Metastatic Breast Carcinoma in the Brain (tissue), 10 donors: ENCODE measurements around a stretch of chr7.

GRCh38 chr7:92042973-92043450 lies 91.3 kb downstream of the CYP51A1 start:
- PRO-cap, 10 experiments: no peak in any of the 10 experiments

DNA sequence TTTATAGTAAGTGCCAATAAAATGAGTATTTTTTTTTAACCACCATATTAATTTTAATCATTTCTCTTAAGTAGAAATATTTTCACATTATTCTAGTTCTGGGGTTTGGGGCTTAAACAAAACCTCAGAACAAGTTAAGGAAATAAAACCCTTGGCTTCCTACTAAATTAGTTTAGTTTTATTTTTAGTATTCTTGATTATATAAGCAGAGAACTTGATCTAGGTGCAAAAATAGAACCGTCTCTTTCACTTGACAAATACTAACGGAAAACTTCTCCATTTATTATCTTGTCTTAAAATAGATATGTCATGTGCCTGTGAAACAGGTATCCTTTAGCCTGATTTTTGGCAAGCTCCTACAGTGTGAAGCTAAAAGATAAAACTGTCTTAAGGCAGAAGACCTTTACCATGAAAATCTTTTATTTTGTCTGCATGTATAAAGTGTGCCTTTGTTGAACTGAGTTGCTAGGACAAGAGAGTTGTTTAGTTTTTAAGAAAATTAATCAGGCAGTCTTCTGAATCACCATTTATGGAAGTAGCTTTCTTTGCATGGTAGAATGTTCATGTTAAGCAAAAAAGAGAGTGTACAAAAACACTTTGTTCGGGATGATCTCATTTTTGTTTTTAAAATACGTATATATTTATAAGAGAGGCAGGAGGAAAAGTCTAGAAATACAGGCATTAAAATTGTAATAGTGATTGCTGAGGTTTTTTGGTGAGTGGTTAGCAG lies 90.6 kb downstream of the CYP51A1 start:
- PRO-cap, 10 experiments: no peak in any of the 10 experiments

DNA sequence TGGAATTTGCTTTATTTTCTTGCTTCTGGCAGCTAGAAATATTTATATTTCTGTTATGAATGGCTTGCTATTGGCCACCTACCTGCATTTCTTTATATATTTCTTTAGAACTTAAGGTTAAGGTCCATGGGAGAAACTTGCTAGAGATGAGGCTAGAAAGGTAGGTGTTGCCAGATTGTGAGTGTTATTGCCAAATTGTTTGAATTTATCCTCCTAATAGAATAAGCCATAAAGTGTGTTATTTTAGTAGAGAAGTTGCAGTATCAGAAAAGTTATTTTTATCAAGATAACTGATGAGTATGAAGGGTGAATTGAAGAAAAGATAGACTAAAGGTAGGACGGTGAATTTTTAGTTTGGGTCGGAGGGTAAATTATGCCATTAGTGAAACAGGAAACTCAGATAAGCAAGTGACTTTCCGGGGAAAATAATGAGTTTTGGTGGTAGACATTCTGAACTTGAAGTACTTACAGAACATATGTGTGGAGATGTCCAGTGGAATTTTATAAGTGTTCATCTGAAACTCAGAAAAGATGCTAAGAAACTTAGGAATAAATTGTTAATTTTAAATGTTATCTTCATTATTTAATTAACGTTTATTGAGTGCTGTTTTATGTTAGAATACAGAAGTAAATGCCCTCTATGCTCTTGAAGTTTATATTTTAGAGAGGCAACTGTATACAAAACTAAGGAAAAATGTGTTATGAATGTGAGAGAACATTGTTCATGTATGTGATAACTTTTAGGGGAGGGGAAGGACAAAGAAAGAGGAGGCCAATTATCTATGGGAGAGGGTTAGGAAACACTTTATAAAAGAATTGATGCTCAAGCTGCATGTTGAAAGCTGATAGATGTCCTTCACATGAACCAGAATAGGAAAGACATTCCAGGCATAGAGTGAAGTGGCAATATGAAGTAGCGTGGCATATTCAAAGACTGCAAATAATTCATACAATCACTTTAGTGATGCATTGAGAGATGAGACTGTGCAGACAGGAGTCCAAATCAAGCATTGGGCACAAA lies 82.5 kb upstream of the GATAD1 start:
- PRO-cap, 10 experiments: no peak in any of the 10 experiments

DNA sequence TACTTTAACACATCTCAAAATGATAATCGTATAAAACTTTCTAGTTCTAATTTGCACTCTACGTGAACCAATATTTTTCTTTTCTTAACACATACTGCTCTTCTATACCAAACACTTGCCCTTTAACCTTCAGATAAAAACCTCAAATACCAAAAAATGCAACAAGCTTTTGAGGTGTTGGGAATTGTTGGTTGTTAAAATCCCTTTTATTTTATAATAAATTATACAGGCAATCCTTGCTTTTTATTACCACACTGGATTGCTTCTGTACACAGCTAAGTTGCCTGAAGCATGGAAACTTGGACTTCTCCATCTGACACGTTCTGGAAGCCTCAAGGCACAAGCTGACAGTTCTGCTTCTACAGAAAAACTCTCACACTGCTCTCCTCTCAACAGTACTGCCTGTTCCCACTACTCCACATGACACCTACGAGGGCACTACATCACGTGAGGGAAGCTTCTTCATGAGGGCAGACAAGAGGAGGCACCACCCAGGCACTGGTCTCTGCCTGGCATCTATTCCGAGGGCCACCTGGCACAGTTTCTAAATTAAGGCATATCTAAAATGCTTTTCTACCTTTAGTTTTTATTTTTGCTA lies 16.7 kb upstream of the FAM133B start:
- PRO-cap, 10 experiments: no peak in any of the 10 experiments

DNA sequence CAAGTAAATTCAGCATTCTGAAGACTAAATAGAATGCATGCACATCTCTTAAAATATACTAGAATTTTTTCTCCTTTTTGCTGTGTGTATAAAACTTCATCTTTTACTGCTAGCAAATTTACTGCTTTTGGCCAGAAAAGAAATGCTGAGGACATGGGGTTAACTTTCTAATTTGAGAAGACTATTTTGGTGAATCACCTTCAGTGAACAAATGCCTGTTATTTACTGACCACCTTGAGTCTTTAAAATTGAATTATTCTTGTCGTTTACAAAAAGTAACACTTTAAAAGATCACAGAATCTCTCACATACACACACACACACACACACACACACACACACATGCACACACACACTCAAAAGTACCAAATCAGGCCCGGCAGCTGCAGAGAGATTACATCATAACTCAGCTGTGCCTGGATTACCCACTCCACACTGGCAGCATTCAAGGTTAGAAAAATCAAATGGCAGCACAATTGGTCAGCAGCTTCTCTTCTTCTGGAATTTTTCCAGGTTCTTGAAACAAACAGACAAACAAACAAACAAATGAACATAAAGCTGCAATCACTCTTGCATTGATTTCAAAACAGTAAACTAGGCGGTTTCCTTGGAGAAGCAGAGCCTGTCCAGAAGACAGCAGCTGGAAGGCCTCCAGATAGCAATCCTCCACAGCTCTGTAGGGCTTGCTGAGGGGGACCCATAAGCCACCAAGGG lies 24.4 kb upstream of the FAM133B start:
- PRO-cap, 10 experiments: no peak in any of the 10 experiments

GRCh38 chr7:92695112-92696521 lies 105.4 kb upstream of the FAM133B start:
- PRO-cap, 10 experiments: no peak in any of the 10 experiments

GRCh38 chr7:92768547-92769442 lies 67.6 kb downstream of the CDK6 start:
- PRO-cap, 10 experiments: peak in 1 of 10 experiments; most common minus-strand start chr7:92768970 (in 1)

GRCh38 chr7:93232731-93233105 lies 552 bp downstream of the VPS50 start:
- PRO-cap, 10 experiments: peak in 1 of 10 experiments; most common minus-strand start chr7:93232831 (in 1)

- PRO-cap, 10 experiments: no peak in any of the 10 experiments
Observed at GRCh38 chr7:93921256-93921550, 332 bp upstream of the GNG11 start.

DNA sequence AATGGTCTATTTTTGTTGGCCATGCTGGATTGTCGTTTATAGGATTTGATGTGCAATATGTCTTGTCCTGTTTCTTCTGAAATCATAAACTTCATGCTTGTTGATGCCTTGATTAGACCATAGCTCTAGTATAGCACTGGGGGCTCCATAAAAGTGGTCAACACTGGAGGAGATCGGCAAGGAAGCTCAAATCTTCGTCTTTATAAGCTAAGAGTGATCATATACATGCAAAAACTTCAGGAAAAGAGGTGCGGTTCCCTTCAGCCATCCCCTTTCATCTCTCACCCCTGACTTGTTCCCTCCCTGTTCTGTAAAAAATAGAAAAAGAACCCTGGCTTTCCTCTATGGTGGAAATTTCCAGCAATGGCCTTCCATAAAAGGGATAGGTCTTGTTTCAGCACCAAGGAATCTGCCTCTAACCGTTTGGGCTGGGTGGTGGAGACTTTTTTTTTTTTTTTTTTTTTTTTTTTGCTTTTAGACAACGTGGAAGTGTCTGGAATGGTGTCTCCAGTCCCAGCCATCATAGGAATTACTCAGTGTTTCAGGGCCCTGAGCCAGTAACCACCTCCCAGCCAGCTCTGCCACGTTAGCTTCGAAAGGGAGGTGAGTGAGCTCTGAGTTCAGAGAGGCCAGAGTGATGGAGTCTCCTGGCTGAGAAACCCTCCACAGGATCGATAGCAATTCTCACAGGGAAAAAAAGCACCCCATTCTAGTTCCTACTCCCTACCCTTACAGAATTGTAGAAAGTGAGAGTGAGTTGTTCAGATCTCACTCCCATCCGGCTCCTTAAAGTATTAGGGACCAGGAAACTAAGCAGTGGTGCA lies 97.4 kb upstream of the COL1A2 start:
- PRO-cap, 10 experiments: no peak in any of the 10 experiments

GRCh38 chr7:94420499-94420756 lies 25.7 kb downstream of the COL1A2 start:
- PRO-cap, 10 experiments: no peak in any of the 10 experiments

GRCh38 chr7:94426848-94428050 lies 32.6 kb downstream of the COL1A2 start:
- PRO-cap, 10 experiments: no peak in any of the 10 experiments

DNA sequence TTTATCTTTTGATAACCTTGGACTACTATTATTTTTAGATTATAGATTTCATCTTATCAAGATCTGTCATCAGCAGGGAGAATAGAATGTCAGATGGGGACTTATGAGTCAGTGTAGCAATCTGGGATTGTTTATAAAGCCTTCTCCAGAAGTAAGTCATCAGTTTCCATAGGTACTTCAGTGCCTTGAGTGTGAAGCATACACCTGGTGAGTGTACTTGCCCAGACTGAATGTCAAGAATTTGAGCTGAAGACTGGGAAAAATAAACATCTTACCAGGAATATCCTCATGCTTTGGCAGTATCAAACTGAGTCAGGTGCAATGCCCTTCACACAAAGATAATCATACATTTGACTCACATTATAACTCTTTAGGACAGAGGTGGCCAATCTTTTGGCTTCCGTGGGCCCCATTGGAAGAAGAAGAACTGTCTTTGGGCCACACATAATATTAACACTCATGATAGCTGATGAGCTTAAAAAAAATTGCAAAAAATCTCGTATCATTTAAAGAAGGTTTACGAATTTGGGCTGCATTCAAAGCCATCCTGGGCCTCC lies 2.2 kb downstream of the CASD1 start:
- PRO-cap, 10 experiments: peak in 1 of 10 experiments; most common plus-strand start position 305 of the sequence (in 1); most common minus-strand start position 235 of the sequence (in 1)

- PRO-cap, 10 experiments: no peak in any of the 10 experiments
Observed at GRCh38 chr7:94654858-94655435, 986 bp downstream of the SGCE start.

GRCh38 chr7:94927646-94928212 lies 20.3 kb downstream of the PPP1R9A start:
- PRO-cap, 10 experiments: no peak in any of the 10 experiments

- PRO-cap, 10 experiments: no peak in any of the 10 experiments
Observed at GRCh38 chr7:95317397-95318354, 6.7 kb downstream of the PON1 start.

- PRO-cap, 10 experiments: no peak in any of the 10 experiments
Observed at GRCh38 chr7:95397824-95398607, 1.8 kb upstream of the PON3 start.

DNA sequence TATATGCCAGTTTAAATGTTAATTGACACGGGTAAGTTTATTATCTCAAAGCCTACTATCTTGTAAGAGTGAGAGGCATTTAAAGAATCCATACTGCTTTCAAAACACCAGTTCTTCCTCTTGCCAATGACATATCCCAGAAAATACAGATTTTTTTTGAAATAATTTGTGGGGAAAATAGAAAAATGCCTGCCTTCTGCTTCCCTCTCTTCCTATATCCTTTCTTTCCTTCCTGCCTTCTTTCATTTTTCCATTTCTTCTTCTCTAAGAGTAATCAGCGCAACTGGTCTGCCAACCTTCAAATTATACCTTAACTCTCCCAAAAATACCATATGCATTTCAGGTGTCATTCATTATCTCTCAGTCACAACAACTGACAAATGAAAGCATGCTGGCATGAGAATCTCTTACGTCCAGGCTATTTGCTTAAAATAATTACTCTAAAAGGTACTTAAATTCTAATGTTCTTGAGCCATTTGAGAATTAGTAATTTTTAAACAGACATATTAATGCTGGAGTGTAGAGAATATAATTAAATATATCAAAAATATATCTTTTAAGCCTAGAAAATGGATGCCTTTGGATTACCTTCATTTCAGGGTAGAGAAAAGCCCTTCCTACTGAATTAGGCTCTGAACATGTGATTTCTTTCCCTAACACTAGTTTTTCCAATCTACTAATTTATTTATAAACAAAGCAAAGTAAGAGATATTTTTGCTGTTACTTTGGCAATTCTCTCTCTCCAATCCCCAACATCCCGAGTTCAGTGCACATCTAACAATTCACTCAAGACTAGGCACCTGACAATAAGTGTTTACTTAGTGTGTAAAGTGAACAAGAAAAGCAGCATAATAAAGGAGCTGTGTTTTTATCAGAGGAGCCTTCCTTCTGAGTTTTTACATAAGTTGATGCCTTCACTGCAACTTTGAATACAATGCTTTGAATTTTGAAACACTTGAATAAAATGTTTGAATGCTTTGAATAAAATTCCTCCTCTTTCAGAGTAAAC lies 11.9 kb downstream of the PDK4 start:
- PRO-cap, 10 experiments: no peak in any of the 10 experiments

- PRO-cap, 10 experiments: no peak in any of the 10 experiments
Observed at GRCh38 chr7:95586731-95587334, 9.5 kb downstream of the PDK4 start.

- PRO-cap, 10 experiments: no peak in any of the 10 experiments
Observed at GRCh38 chr7:95598940-95599228, 2.6 kb upstream of the PDK4 start.